ENCODE measurements around the genes ADAMTS16, FASTKD3 and TAS2R1.

GRCh38 chr5:1746416-1747193, 53.0 kb downstream of the MRPL36 start:
- PRO-cap = no peak

DNA sequence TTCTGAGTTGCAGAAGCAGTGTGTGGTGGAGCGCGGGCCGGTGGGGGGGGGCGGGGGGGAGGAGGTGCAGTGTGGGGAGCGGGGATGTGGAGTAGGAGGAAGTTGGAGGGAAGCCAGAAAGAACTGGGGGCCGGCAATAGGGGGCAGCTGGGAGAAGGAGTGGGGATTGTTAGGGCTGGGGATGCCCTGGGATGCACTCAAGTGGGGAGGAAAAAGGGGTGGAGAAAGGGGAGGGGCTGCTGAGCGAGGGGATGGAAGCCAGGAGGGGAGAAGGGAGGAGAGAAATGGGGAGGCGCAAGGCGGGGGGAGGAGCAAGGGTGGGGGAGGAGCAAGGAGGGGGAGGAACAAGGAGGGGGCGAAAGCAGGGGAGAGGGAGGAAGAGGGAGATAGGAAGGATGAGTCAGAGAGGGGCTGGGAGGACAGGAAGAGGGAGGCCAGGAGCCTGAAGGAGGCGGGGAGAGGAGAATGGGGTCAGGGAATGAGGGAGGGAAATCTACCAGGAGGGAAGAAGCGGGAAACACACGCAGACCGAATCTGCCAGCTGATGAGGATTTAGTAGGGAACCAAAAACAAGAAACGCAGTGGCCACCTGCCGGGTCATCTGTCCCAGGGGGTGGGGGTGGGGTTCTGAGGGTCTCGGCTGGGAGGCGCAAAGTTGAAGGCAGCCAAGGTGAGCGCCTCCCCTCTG, 1.6 kb downstream of the IRX4 start:
- PRO-cap = no peak

GRCh38 chr5:2266705-2266936, 383.9 kb upstream of the IRX4 start:
- PRO-cap = no peak

DNA sequence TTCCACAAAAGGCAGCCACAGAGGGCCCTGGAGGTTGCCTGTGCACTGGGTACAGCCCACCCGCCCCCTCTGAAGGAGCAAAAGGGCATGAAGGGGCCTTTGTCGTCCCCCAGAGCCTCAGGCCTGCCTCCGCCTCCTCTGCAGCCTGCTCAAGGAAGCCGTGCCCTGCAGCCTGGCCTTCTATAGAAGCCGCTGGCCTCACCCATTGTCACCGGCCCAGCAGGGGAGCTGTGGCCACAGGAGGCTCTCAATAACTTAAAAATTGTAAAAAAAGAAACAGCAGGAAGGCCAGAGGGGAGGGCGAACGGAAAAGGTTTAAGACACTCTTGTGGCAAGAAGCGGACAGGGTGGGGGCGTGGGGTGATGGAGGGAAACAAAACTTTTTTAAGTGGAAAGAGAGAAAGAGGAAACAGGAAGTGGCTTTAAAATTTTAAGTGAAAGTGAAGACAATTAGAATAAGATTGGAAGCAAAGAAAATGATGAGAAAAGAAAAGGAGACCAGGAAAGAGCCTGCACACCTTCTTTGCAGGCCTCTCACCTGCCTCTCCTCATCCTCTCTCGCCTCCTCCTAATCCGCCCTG, 213.2 kb downstream of the IRX2 start:
- PRO-cap = no peak

- PRO-cap = no peak
Observed at GRCh38 chr5:3104347-3105038, 353.0 kb upstream of the IRX2 start.

- PRO-cap = no peak
Observed at GRCh38 chr5:3311467-3311826, 284.2 kb upstream of the IRX1 start.

GRCh38 chr5:3535711-3536424, 59.8 kb upstream of the IRX1 start:
- PRO-cap = no peak

DNA sequence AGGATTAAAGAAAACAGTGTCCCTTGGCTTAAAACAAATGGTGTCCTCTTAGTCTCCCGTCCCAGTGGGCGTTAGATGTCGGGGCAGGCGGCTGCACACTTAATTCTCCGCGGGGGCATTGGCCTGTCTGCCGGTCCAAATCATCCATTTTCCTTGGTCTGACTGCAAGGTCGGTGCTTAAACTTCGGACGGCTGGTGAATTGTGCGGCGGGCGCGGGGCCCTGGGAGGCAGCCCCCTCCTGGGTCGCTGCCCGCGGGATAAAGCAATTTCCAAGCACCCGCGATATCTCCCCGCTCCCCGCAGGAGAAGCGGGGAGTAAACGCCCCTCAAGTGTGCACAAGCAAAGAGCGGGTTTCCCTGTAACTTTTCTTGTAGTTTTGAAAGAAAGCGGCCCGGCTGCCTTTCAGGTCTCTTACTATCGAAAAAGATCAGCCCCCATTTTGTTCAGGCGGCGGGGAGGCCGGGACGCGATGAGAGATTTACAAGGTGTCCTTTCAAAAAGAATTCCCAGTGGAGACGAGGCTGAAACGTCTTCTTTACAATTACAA, 1.6 kb downstream of the IRX1 start:
- PRO-cap = no peak

- PRO-cap = no peak
Observed at GRCh38 chr5:5139341-5139976, 671 bp upstream of the ADAMTS16 start.

DNA sequence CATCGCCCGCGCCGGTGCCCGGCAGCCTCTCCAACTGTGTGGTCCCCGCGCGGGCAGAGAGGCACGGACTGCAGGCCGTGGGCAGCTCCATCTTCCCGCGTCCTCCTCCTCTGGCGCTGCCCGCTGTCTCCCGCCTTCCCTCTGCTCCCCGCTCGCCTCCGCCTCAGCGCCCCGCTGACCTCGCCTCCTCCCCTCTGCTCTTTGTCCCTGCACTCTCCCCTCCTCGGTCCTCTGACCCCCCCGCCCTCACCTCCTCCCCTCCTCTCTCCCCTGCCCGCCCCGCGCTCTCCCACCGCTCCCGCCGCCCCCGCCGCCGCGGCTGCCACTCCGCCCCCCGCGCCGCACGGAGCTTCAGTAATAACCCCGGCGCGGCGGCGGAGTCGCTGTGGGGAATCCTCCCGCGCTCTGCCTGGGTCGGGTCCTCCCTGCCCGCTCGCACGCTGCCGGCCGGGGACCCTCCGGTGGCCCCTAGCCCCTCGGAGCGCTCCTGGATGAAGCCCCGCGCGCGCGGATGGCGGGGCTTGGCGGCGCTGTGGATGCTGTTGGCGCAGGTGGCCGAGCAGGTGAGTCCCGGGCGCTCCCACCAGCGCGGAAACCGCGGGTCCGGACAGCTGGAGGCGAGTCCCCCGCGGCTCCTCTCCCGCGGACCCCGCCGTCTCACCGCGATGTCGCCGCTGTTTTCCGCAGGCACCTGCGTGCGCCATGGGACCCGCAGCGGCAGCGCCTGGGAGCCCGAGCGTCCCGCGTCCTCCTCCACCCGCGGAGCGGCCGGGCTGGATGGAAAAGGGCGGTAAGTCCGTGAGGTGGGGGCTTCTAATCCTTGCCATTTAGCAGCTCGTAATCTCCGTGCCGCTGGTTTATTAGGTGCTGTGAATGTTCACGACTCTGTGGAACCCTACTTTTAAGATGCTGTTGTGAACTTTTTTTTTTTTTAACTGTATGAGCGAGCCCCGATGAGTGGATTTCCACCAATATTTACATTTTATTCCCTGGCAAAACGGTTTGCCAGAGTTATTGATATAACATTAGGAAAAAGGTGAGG, at the start of gene ADAMTS16:
TSS of gene ADAMTS16 (plus strand) at position 354 of the 1,042 bp plus-strand sequence.
- PRO-cap = no peak

DNA sequence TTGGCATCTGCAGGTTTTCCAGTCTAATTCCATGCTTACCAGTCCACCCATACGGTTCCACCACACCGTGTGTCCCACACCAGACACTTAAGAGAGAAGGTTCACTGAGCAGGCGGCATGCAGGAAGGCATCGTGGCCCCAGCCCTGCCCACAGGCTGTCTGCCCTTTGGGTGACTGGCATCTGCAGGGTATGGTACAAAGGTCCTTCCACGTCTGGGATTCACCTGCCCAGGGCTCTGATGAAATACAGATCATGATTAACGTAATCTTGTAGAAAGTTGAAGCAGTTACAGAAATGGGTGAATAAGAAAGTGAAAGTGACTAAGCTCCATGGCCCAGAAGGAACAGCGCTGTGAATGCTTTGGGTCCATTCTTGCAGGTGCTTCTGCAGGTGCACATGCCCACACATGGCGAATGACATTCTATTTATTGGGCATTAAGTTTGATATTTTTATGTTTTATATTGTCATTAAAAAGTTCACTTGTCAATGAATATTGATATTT, 27.1 kb downstream of the SRD5A1 start:
- PRO-cap = no peak

DNA sequence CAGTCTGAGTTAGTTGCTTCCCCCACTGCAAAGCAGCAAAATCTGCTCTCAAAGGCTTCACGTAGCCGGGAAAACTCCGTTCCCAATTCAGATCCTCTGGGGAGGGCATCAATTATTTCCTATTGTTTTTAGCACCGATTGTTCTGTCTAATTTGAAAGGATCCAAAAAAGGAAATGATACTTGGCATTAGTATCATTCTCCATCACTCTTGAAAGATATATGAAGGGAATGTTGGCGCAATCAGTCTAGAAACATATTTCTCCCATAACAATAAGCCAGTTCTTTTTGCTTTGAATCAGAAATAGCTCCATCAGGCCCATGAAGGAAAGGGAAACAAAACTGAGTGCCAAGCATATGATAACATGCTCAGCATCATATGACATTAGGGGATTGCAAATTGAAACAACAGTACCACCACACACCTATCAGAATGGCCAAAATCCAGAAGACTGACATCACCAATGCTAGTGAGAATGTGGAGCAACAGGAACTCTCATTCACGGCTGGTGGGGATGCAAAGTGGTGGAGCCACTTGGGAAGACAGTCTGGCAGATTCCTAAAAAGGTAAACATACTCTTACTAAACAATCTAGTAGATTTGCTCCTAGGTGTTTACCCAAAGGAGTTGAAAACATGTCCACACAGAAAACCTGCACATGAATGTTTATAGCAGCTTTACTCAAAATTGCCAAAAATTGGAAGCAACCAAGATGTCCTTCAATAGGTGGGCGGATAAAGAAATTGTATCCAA, 39.9 kb downstream of the SRD5A1 start:
- PRO-cap = no peak

DNA sequence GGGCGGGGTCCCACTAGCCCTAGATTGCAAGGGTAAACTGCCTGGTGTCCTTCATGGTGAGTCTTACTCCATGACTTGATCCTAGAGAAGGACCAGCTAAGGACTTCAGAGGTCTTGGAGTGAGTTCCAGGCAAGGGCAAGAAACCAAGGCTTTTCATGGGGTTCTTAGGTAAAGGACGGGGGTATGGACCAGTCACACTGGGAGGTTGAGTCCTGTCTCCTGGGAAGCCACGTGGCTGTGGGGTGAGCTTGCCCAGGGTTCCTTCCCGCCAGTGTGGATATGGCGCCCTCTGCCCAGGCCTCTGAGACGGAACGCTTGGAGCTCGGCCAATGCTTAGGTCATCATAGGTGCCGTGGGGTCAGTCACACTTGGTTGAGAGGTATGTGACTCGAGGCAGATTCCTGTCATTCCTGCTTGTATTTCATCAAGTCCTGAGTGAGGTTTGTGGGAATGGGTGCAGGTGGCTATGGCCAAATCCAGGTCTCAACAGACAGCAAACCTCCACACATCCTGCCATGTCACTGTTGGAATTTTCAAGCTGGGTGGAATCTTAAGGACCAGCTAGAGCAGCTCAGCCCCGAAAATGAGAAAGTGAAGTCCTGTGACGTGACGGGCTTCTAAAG, 46.2 kb downstream of the TENT4A start:
- PRO-cap = no peak

DNA sequence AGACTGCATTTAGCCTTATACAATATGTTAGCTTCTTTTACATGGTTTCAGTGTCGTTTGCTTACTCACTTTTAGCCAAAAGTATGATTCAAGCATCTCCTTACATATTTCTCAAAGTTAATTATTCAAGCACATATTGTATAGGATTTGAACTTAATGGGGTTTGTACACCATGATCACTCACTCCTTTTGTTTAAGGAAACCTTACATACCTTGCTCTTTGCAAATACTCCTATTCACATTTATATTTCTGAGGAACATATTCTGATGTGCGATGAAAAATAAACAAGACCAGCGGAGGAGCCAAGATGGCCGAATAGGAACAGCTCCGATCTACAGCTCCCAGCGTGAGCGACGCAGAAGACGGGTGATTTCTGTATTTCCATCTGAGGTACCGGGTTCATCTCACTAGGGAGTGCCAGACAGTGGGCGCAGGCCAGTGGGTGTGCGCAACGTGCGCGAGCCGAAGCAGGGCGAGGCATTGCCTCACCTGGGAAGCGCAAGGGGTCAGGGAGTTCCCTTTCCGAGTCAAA, 252.8 kb downstream of the TENT4A start:
- PRO-cap = no peak

- PRO-cap = bidirectional peak, plus-strand start at chr5:7869148, minus-strand start at chr5:7869031
Observed at GRCh38 chr5:7868748-7869414, at the start of gene FASTKD3. Gene FASTKD3 (minus strand): TSS chr5:7869031.

DNA sequence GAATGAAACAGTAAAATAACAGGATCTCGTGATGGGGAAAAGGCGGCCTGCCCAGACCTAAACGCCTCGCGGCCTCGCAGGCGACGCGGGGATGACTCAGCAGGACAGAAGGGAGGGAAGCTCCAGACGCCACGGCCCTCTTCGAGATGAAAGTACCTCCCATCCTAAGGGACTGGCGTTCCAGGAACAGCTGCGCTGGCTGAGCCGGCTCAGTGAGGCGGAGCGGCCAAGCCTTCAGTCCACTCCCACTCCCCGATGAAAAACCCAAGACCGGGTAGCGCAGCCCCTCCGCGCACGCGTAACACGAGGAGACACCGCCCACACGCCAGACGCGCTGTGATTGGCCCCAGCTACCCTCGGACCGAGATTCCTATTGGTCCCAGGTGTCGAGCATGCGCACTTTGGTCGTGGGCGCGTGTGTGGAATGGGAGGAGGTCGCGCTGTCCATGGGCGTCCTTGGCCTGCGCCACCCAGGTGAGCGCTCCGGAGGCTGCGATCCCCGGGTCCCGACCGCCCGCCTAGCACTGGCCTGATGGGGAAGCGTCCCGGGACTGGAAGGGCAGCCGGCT, 588.4 kb downstream of the MTRR start:
- PRO-cap = bidirectional peak, plus-strand start at position 212 of the sequence, minus-strand start at position 93 of the sequence; bidirectional peak, plus-strand start at position 408 of the sequence, minus-strand start at position 257 of the sequence

DNA sequence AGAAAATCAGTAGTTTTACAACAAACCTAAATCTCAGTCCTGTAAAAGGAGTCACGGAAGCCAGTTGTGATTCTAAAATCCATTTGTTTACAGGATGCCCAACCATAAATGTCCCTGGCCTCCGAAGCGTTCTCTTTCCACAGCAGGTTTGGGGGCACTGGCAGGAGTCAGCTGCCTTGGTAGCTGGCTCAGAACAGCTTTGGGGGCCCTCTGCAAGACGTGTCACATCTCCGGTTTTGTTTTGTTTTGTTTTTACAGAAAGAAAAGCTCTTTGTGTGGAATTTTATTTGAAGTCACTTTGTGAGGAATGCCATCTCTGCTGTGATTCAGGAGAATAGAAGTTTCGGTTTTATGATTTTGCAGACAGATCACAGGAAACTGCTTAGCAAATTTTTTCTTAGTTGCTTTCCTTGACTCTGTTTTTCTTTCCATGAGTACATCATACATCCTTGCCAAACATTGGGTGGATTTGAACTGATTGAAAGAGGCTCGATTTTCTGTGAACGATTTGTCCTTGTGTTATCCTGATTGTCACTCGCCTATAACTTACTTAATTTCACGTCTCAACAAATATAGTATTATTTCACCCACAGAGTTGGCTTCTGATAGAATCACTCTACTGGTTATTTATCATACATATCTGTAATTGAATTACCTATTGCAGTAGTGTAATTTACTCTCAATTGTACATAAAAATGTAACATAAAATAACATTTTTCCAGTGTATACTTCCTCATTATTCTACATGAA, 5.1 kb downstream of the SEMA5A start:
- PRO-cap = no peak

DNA sequence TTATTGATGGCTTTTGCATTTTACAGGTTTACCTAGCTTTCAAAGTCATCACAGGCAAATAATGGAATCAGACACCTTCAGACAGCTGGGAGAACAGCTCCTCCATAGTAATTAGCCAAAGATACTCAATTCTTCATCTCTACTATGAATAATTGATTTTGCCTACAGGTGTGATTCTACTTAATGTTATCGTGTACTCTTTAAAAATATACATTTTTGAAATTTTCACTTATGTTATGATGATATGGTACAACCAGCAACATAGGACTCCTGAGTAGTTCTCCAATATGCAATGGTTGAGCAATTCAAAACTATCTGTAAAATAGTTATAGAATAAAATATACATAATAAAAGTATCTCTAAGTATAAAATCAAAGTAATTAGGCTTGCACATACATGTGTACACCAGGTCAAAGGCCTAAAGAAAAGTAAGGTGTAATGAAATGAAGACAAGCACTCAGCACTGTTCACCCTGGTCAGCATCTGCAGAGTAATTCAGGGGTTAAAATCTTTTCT, at the start of gene TAS2R1:
TSS of gene TAS2R1 (minus strand) at position 94 of the 516 bp plus-strand sequence.
- PRO-cap = no peak

DNA sequence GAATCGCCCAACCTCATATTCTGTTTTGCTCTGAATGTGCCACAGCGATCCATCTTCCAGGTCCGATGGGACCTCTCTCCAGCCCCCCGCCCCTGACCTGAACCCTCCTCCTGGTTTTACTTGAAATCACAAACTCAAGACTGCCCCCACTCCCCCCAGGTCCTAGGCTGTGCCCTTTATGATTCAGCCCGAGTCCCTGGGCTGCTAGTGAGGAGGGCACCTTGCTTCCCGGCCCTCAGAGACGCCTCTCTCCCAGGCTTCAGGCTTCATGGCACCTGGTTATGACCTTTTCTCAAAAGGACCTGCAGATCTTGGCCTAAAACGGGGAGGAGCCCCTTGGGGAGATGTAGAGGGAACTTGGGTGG, 110.5 kb downstream of the ATPSCKMT start:
- PRO-cap = no peak

DNA sequence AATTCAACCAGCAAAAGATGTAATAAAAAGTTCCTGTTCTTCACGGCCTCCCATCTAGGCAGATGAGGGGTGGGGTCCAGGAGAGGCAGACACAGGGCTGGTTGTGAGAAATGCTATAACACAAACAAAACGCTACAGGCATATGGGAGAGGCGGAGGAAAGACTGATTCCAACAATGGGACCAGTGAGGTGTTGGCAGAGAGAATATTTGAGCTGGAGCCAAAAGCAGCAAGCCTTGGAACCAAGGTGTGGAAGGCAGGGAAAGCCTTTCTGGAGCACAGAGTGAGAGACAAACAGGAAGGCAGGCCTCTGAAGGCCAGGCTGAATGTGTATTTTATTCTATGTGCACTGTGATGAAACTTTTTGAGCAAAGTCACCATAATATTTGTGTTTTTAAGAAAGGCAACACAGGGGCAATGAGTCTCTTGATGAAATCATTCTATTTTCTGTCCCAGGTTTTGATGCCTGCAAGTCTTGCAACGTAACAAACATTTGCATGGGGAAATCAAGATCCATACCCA, 2.9 kb downstream of the ATPSCKMT start:
- PRO-cap = no peak